Mammary microvascular endothelial cell (primary cell): ENCODE results near the genes PHLDA2 and ART1.

- RAMPAGE, long total RNA: no peak
These were observed 8.0 kb downstream of the CD81 start for GRCh38 chr11:2385067-2385647.

GRCh38 chr11:2393984-2394591 lies 6.5 kb upstream of the TSSC4 start:
- RAMPAGE, long total RNA: no peak

- RAMPAGE, long total RNA: no peak
These were observed 382 bp downstream of the TRPM5 start for GRCh38 chr11:2443892-2444371.

DNA sequence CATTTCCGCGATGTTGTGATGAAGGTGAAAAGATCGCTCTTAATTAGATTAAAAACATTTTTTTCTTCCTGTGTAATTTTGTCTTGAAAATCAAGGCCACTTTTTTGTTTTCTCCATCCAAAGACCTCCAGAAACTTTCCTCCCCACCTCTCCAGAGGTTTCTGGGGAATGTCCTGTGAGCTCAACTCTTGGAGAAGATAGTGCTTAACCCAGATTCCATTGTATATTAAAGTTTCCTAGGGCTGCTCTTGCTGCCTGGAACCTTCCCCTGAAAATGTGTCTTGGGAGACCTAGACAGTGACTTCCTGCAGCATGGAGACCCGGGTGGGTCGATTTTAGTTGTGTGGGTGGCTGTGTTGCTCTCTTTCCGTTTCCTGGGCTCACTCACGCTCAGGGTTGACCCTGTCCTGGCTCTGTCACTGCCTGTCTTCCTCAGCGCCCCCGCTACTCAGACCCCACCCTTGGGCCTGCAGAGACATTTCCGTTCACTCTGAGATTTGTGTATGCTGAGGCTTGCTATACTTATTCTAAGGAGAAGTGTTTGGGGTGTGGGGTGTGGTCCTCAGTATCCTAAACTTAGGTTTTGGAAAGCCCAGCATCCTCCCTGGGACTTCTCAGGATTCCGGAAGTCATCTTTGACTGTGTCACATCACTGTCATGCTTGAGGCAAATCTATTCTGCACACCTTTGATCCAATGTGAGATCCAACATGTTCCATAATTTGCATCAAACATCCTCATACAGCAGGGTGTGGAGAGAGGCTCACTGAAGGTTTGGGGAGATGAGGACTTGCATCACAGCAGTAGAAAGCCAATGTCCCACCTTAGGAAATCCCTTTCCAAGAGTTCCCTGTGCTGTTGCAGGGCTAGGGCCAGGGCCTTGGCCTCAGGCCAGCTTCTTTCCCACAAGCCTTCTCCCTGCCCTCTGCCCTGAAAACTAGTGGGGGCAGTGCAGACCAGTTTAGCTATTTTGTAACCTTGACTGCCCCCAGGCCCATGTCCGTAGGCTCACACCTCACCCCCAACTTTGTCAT lies 207.8 kb downstream of the KCNQ1 start:
- RAMPAGE, long total RNA: no peak

- RAMPAGE, long total RNA: no peak
These were observed 132.7 kb downstream of the CDKN1C start for GRCh38 chr11:2752844-2753239.

DNA sequence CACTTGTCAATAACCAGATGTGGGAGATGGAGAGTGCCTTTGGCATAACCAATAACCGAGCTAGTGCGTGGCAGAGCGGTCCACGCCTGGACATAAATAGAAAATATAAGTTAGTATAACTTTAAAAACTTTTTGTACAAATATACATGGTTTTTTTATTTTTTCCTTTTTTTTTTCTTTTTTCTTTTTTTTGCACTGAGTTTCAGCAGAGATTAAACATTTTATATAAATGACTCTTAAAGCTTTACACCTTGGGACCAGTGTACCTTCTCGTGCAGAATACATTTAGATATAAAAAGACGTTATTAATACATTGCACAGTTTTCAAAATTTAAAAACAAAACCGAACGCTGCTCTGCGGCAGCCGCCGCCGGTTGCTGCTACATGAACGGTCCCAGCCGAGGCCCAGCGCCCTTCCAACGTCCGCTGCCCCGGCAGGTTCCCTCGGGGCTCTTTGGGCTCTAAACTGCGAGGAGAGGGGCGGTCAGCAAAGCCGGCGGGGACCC lies 2.1 kb downstream of the CDKN1C start:
- RAMPAGE, long total RNA: no peak

DNA sequence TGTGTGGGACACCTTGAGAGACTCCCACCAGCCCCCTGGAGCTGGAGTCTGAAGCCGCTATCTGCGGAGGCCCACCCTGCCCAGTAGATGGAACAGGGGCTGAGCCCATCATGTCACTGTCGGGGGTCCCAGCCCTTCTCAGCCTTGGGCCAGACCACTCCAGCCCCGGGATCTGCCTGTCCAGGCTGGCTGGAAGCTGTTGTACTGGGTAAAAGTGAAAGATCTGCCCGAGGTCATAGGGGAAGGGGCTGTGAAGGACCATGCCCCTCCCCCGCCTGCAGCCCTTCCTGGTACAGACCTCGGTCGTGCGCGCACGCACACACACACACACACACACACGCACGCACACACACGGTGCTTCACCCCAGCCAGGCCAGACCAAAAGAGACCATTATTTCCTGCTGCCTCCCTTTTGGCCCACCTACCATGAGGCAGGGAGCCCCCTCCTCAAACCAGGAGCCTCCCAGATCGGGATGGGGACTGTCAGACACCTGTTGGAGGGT lies 1.0 kb upstream of the CDKN1C start:
- RAMPAGE, long total RNA: no peak

GRCh38 chr11:2904050-2905279 lies 2.4 kb downstream of the SLC22A18 start:
- RAMPAGE, long total RNA: no peak

DNA sequence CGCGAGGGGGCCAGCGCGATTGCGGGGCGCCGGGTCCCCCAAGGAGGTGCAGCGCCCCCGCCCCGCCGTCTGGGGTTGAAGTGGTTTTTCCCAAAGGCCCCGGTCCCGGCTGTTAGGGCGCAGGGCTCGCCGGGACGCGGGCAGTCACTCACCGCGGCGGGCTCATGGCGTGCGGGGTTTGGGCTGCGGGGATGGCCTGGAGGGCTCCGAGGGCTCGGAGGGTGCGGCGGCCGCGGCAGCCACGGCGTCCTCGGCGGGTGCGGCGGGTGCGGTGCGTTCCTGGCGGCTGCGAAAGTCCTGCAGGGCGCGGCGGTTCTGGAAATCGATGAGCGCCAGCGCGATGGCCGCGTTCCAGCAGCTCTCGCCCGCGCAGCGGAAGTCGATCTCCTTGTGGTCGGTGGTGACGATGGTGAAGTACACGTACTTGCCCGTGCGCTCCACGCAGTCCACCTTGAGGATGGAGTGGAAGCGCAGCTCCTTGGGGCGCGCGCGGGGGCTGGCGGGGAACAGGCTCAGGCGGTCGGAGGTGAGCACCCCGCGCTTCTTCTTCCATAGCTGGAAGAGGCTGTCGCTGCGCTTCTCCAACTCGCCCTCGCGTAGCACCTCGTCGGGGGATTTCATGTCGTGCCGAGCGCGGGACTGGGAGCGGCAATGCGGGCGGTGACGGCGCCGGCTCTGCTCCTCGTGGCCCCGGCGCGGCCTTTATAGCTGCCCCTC lies at the start of gene PHLDA2:
TSS of gene PHLDA2 (minus strand) at position 677 of the 717 bp plus-strand sequence.
- RAMPAGE, long total RNA: no peak

- RAMPAGE, long total RNA: no peak
These were observed 1.2 kb upstream of the PHLDA2 start for GRCh38 chr11:2930030-2931146.

GRCh38 chr11:2931578-2932104 lies 2.4 kb upstream of the PHLDA2 start:
- RAMPAGE, long total RNA: no peak

GRCh38 chr11:3003828-3004520 lies 11.8 kb upstream of the NAP1L4 start:
- RAMPAGE, long total RNA: no peak

DNA sequence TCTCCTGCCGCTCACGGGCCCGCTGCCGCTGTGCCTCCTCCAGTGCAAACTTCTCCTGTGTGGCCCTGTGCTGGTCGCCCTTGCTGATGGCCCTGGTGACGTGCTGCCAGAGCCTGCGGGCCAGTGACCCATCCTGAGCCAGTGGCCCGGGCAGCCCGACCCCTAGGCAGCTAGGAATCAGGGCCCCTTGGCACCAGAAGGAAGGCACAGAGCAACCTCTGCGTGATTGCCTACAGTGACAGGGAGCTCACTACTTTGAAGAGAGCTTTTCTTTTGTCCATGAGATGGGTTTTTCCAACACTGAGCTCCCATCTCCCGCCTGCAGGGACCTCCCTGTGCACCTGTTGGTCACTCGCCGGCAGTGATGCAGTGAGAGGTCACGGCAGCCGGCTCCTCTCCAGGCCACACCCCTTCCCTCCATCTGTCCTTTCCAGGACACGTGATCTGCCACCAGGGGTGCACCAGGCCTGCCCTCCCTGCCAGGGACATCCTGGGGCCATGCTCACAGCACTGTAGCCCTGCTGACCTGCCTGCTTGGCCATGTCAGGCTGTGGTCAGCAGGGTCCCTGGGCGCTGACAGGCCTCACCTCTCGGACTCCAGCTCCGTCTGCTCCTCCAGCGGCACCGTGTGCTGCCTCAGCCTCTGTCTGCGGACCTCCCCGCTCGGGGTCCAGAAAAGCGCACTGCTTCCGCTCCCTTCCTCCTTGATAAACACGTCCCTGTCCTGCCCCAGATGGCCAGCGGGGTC lies 35.9 kb upstream of the CARS1 start:
- RAMPAGE, long total RNA: no peak

- RAMPAGE, long total RNA: no peak
These were observed 18.2 kb downstream of the OSBPL5 start for GRCh38 chr11:3146871-3147409.

DNA sequence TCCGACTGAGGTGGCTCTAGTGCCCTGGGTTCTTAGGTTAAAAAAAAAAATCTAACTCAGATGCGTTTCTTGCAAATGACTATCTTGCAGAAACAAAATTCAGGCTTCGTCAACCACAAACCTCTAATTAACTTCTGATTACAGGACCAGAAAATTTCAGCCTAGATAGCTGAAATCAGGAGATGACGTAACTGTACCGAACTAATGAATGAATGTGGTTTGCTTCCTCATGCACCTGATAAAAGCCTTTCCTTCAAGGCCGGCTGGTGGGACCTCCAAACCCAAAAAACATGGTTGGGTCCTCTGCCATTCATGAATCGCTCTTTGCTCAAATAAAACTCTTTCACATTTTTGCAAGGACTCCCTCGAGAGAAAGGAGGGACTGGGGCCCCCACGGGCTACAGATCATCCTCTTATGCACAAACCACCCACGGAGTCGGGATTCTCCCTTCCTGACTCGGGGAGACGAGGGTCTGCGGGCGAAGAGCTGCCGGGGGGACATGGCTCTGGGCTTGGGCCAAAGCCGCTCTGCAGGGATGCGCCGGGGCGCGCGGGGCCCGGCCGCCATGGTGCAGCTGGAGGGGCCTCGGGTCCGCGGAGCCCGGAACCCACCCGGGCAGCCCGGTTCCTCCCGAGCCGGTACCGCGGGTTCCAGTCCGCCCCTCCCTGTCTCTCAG lies 469 bp downstream of the ZNF195 start:
- RAMPAGE, long total RNA: no peak

GRCh38 chr11:3644157-3645193 lies at the start of gene ART1:
TSS of gene ART1 (plus strand) at chr11:3645128.
- RAMPAGE, long total RNA: no peak

DNA sequence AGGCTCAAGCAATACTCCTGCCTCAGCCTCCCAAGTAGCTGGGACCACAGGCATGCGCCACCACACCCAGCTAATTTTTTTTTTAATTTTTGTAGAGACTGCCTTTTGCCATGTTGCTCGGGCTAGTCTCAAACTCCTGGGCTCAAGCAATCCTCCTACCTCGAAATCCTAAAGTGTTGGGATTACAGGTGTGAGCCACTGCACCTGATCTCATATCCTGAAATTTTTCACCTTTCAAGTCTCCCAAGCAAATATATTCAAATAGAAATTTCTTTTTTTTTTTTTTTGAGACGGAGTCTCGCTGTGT lies 21.2 kb downstream of the NUP98 start:
- RAMPAGE, long total RNA: no peak

- RAMPAGE, long total RNA: no peak
These were observed 9.9 kb downstream of the NUP98 start for GRCh38 chr11:3787482-3787860.

DNA sequence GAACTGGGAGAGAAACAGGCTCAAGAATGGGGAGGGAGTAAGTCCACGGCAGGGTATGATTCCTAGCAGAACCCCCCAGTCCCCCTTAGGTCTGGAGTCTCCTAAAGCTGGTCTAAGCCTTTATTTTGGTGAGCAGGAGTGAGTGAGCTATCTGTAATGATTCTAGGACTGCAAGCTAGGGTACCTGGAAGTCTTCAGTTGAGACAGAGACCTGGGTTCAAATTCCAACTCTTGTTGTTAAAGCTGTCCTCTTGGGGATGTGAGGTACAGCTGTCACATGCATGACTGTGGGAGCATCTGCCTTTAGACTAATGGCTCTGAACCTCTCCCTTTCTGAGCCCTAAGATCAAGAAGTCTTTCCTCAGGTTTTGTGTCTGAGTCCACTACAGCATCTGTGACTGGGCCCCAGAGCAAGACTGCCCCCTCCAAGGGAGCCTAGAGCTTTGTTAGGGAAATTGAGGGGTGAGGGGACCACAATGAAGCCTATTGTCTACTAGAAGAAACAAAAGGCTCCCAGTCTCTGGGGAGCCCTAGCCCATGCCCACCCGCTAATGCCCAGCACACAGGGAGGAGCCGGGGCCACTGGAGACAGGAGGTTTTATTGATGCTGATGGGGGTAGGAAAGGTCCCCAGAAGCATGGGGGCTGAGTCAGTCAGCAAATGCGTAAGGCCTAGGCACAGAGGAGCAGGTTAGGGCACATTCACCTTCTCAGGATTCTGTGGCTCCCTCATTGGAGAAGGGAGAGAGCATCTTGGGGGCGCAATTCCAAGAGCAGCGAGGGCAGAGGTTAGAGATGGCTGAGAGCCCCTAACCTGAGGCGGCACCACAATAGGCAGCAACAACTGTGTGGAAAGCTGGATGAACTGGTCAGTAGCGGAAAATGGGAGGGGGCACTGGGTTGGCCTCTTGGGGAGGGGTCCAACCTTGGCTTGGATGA lies 14.1 kb downstream of the RHOG start:
- RAMPAGE, long total RNA: no peak

DNA sequence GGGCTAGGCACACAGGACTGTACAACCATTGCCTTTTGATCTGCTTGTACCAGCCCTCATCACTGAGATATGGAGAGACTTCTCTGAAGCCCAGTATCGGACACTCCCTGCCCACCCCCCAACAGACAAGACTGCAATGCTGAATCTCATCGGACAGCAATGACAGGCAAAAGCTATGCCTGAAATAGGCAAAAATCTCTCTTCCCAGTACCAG lies 6.5 kb downstream of the RHOG start:
- RAMPAGE, long total RNA: no peak